ENCODE measurements around a stretch of chr6.

GRCh38 chr6:18263415-18263776 lies 934 bp downstream of the DEK start:
- PRO-cap, result no peak

DNA sequence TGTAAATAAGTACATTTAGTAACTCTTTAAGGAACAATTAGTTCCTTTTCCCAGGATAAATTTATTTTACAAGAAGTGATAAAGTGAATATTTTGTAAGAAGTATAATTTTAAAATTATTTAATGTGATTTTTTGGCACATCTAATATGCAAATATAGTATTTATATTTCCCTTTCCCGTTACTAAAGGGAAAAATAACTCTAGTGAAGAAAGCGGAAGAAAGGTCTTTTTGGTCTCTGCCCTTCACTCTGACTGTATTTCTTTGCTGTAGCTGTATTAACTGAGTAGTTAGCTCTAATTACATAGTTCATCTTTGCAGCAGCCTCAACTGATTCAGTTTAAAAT lies 57.4 kb upstream of the RNF144B start:
- PRO-cap, result no peak

GRCh38 chr6:18386264-18386736 lies 850 bp upstream of the RNF144B start:
- PRO-cap, result bidirectional peak, plus-strand start at chr6:18386516, minus-strand start at chr6:18386432

DNA sequence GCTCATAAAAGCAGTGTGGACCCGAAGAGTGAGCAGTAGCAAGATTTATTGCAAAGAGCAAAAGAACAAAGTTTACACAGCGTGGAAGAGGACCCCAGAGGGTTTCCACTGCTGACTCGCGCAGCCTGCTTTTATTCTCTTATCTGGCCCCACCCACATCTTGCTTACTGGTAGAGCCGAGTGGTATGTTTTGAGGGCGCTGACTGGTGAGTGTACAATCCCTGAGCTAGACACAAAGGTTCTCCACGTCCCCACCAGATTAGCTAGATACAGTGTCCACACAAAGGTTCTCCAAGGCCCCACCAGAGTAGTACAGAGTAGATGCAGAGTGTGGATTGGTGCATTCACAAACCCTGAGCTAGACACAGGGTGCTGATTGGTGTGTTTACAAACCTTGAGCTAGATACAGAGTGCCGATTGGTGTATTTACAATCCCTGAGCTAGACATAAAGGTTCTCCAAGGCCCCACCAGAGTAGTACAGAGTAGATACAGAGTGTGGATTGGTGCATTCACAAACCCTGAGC lies 16.6 kb downstream of the ID4 start:
- PRO-cap, result no peak

- PRO-cap, result no peak
These were observed 43.1 kb downstream of the MBOAT1 start for GRCh38 chr6:20169126-20169680.

- PRO-cap, result unidirectional peak, minus-strand start at chr6:20183068
These were observed 29.2 kb downstream of the MBOAT1 start for GRCh38 chr6:20183002-20183625.

- PRO-cap, result no peak
These were observed 13.3 kb downstream of the MBOAT1 start for GRCh38 chr6:20198847-20199452.

DNA sequence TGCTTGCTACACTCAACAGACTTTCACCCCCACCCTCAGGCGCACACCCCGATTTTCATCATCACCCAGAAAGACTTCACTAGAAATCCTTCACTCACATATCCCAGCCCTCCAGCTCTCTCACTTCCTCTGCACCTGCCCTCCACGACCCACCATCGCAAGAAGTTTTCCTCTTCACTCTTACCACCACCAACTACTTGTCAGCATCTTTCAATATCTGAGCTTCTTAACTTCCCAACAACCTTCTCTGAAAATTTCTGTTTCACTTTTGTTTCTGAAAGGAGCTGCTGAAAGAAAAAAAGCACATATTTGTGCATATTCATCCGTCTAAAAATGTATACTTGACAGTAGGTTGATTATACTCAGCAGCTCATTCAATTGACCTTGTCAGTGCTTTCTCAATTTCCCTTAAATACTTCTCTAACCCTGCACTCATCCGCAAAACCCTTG lies 5.5 kb downstream of the MBOAT1 start:
- PRO-cap, result no peak

DNA sequence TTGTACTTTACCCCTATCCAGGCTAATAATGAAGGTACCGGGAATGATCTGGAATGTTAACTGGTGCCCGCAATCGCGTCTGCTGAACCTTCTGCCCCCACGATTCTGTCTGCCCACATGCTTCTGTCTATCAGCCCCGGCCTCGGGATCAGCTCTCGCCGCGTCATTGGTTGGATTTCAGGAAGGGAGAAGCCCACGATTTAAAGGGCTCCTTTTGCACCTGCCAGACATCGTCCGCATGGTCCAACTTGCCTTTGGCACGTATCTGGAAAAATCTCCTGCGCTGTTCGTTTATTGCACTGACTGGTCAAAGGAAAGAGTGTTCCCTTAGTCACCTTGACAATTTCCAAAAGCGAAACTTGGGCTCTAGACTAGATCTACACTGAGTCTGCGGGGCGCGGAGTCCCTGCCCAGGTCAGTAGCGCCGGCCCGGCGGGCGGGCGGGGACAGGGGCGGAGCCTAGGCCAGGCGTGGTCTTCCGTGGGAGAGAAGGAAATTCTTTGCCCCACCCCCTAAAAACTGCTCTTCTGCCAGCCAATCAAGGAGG lies 510 bp upstream of the E2F3 start:
- PRO-cap, result no peak

DNA sequence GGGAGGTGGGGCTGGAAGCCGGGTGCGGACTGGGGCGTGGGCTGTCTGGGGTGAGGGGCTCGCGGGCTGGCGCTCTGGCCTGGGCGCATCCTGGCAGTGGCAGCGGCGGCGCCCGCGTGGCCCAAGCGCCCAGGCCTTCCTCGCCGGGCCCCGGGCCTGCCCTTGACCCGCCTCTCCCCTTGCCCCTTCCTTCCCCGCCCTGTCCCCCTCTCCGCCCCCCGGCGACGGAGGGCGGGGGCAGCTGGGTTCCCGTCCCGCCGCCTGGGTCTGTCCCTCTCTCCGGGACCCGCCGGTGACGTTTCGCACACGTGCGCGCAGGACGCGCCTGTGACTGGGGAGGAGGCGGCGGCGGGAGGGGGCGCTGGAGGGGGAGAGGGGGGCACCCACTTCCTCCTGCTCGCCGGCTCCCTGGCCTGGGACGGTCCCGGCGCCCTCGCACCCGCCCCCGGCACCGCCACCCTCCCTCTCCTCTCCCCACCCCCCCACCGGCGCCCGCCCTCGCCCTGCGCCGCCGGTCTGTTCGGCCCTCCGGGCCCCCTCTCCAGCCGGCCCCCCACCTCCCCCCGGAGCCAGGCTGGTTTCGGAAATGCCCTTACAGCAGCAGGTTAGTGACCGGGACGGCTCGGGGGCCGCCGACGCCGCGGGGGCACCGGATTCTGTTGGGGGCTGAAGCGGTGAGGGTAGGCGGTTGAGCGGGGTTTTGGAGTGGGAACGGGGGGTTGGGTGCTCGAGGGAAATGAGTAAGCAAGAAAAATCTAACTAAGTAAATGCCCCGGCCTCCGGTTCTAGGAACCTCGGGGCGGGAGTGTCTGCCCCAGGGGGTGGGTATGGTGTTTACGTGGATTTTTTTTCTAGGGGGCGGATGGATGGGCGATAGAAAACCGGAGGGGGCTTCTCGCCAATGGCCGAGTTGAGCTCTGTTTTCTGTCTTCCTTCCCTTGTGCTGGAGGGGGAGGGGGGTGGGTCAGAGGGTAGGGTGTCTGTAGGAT lies 1.8 kb downstream of the E2F3 start:
- PRO-cap, result bidirectional peak, plus-strand start at position 608 of the sequence, minus-strand start at position 175 of the sequence; unidirectional peak, minus-strand start at position 942 of the sequence

DNA sequence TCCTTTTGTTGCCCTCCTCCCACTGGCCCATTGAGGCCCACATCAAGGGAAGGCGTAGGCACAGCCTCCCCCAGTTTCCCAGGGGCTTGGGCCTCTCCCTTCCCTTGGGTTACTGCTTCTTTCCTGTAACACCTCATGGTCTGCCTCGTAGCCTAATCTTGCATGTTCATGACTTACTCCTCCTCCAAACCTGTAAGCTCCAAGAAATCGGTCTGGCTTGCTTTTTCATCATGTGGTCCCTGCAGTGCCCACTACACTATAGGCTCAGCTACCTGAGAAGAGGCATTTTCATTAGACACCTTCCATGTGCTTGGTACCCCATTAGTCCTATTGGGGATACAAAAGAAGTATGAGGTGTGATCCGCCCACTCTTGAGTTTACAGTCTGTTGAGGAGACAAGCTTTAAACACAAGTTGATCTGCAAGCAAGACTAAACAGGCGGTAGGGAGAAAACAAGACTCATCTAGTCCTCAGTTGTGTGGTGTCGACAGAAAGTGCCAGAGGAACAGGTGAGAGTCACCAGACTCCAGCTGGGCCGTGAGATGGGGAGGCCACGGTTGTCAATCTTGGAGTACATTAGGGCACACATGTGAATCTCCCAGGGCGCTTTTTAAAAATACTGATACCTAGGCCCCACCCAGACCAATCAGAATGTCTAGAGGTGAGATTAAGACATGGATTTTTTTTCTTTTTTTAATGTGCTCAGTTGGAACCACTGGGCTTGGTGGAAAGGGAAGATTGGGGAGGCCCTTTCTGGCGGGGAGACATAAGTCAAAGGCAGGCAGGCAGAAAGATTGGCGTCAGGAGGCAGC lies 10.2 kb downstream of the E2F3 start:
- PRO-cap, result no peak

DNA sequence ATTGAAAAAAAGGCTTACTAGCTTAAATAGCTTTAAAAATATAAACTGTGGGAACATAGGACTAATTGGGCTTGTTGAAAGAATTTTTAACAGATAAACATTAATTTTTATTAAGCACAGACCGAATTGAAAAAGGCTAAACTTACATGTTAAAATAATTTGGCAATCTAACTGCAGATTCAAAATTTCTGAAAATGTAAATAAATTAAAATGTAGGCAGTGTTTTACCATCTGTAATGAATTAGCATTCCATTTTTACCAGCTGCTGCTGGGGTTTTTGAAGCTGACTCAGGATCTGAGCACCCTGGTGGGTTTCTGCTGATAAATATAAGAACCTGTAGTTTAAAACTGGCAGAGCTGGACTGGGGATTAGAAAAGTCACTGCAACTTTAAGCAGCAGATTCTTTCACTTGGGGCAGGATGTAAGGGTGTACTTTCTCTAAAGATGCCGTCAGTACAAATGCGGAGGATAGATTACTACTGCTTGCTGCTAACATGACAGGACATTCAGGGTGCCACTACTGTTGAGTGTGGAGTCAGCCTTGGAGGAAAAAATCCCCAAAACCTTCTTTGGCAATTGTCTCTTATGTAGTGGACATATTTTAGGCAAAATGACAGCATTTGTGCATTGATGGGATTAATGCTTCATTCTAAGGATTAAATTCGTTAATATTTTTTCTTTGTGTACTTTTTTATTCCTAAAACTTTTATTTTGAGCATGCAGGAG lies 341.8 kb downstream of the CDKAL1 start:
- PRO-cap, result no peak

DNA sequence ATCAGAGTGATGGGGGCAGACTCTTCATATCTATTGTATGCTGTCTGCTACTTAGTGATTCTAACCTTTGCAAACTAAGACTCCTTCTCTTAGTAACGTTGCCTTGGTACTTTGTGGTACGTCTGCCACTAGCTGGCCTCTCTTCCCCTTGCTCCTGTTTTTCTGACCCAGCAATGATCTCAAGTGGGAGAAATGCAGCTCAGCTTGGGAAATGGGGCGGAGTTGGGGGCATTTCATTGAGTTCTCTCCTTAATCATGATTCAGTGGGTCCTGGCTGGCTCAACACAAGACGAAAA lies 55.4 kb upstream of the SOX4 start:
- PRO-cap, result no peak

- PRO-cap, result unidirectional peak, minus-strand start at chr6:21589396
These were observed 4.3 kb upstream of the SOX4 start for GRCh38 chr6:21589248-21589699.

DNA sequence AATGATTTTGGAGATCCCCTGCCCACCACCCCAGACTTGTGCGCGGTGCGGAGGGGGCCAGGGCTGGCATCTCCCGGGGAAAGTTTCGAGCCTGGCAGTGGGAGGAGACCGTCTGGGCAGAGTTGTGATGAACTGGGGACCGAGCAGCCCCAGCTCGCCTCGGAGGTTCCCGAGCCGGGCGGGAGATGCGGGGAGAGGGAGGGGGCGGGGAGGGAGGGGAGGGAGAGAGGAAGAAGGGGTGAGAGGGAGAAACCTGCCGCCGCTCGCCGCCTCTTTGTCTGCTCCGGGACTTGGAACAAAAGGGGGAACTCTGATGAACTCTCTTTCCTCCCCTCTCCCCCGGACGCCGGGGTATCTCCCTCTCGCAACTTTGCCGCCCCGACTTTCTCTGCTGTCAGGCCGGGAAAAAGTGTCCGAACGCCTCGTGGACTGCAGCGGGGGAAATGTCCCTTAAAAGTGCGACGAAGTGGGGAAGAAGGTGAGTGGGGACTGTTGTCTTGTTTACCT lies 72.7 kb downstream of the SOX4 start:
- PRO-cap, result bidirectional peak, plus-strand start at position 277 of the sequence, minus-strand start at position 126 of the sequence

- PRO-cap, result no peak
These were observed 263.3 kb downstream of the SOX4 start for GRCh38 chr6:21856862-21857214.

GRCh38 chr6:24497958-24498537 lies 3.3 kb downstream of the ALDH5A1 start:
- PRO-cap, result no peak

GRCh38 chr6:24719982-24720992 lies 1.3 kb upstream of the C6orf62 start:
- PRO-cap, result bidirectional peak, plus-strand start at chr6:24720252, minus-strand start at chr6:24720210; bidirectional peak, plus-strand start at chr6:24720450, minus-strand start at chr6:24720392; unidirectional peak, minus-strand start at chr6:24720836

DNA sequence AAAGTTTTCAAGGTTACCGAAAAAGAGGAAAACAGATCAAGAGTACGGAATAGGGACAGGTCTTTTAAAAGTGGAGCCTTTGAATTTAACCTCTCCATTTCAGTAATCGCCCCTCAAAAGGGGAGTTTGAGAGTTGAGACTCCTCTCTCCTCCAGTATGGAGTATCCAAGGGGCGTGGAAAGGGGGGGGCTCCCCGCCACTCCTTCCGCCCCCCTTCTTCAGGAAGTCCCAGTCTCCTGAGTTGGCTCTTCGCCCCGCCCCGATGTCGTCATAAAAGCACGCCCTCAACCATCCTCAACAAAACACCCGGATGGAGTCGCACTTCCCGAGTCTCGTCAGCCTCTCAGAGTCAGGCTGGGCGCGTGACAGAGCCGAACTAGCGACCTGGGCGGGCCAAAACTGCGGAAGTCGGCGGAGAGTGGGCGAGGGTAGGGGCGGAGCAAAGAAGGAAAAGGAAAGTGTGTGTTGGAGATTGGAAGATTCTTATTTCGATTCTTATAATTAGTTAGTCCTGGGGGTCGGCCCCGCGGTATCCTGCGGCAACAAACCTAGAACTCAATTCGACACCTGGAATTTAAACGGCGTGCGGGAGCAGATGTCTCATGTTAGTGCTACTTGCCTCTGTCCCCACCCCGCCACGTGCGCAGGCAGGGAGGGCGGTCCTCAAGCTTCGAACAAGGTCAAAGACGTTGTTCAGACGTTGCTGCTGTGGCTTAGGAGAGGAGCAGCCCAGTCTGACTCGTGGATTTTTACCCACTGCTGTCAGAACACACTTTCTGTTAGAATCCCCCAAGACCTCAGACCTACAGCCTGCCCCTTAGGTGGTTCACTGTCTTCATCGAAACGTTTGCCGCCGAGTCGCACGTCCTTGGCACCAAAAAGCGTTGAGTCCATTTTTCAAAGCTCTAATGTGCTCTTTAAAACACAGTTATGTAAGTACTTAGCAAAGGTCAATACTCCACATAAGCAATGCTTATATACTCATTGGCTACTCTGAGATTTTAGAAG lies 2.3 kb upstream of the C6orf62 start:
- PRO-cap, result unidirectional peak, plus-strand start at position 328 of the sequence; unidirectional peak, plus-strand start at position 498 of the sequence; bidirectional peak, plus-strand start at position 692 of the sequence, minus-strand start at position 639 of the sequence

DNA sequence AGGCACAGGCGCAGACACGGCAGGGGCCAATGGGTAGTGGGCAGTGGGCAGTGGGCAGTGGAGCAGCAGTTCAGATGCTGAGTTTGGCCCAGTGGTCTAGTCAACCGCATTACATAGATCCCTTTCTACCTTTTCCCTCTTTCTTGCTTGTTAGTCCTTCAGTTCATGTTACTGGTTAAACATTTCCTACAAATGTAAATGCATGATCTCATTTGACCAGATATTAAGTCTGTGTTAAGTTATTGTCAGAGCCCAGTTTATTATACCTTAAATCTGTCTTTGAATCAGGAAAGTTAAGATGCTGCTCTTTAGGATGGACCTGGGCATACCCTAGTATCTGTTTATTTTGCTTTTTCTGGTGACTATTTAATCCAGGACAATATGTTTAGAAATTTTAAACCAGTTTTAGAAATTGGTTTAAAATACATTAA lies 1.8 kb downstream of the GMNN start:
- PRO-cap, result no peak

All from left ventricle myocardium (tissue), 1 donor.